AG10803 (cell line): ENCODE measurements around a stretch of chr10.

DNA sequence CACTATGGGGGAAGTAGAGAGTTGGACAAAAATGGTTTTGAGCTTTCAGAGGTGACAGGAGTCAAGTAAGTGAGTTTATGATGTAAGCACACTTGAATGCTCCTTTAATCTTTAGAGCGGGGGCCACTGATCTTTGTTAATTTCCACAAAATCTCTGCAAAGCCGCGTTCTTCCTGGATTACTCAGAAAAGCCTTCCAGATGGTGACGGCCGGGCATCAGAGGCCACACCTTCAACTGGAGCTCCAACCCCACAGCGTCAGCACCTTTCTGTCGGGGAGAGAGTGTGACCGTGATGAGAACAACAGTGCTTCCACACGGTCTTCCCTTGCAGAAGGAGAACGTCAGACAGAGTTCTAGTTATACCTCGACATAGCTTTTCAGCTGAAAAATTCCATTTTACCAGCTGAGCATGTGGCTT is 35.3 kb upstream of the KLF6 start:
- RRBS: no CpG with 5 or more reads among the region's 11 CpGs

DNA sequence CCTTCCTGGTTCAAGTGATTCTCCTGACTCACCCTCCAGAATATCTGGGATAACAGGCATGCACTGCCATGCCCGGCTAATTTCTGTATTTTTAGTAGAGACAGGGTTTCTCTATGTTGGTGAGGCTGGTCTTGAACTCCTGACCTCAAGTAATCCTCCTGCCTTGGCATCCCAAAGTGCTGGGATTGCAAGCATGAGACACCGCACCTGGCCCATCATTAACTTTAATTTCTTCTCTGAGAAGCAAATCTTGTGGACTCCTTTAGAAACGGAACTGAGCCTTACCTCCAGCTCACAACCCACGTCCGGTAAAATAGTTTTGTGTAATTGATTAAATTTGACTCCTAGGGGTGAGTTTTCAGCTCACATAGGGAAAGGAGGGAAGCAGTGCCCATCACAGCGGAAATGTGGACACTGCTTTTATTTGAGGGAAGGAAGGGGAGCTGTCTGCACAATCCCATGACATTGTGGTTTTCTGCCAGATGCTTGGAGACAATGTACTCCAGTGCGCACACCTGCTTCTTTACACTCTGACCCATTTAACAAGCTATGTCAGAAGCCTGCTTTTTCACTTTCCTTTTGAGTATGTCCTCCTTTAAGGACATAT is 89.9 kb upstream of the KLF6 start:
- RRBS: no CpG with 5 or more reads among the region's 7 CpGs

GRCh38 chr10:3879145-3879788 is 94.3 kb upstream of the KLF6 start:
- RRBS: 91% methylated on average over 5 of the region's 9 CpGs

- RRBS: no CpG with 5 or more reads among the region's 6 CpGs
Observed at GRCh38 chr10:3929717-3930104, 144.7 kb upstream of the KLF6 start.

DNA sequence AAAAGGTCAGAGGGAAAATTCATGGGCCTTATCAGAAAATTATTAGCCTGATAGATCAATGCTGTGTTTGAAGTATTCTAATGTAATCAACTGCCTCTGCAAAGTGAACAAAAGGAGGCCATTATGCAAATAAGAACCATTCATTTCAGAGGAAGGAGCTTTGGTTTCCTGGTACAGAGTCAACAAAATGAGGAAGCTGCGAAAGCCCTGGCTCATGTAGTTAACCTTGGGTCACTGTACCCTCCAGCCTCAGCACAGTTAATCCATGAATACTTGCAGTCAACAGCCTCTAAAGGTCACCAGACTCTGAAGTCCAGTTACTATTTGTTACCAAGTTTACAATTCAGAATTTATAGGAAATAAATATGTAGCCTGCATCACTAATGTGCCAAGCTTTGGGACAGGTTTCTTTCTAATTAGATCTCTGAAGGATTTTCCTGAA is 343.0 kb upstream of the KLF6 start:
- RRBS: no CpG with 5 or more reads among the region's 1 CpG

DNA sequence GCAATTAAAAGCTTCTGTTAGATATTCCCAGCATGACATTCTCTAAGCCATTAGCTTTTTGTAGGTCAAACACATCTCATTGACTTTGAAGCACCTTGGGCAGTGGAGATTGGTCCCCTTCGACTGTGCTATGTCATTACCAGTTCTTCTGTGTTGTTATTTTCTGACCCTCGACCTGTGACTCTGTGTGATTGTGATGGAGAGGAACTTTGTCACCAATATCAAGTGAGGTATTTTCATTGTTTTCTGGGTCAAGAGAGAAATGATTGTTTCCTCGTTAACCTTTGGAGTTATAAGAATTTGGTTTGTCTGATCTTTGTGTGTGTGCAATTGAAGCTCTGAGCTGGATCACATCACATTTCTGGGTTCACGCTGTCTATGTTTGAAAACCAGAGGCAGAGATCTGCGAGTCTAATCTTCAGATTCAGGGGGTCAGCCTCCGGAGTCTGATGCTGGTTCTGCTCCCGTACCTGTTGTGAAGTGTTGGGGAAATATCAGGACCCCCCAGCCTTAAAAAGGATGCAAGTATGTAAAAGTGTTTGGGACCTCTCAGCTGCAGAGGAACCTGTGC is 432.2 kb upstream of the KLF6 start:
- RRBS: no CpG with 5 or more reads among the region's 7 CpGs

DNA sequence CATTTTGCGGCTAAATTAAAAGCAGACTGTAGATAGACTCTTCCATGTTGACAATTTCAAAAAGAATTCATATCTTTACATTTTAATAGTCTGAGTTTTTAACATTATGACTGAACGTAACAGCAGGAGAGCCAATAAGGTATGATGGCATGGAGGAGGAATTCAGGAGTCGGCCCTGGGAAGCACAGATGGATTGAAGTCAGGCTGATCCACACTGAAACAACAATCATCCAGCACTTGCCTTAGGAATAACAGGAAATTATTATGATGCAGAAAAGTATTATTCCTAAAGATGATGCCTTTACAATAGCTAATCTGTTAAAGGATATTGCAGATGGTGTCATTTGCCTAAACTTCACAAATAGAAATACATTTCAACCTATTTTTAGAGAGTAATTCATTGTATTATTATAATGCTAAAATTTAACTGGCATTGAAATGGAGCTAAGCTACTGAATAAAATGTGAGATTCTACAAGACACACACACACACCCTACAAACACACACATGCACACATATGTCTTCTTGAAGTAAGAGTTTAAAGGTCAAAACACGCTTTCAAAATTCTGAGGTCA is 456.0 kb upstream of the KLF6 start:
- RRBS: no CpG with 5 or more reads among the region's 4 CpGs

DNA sequence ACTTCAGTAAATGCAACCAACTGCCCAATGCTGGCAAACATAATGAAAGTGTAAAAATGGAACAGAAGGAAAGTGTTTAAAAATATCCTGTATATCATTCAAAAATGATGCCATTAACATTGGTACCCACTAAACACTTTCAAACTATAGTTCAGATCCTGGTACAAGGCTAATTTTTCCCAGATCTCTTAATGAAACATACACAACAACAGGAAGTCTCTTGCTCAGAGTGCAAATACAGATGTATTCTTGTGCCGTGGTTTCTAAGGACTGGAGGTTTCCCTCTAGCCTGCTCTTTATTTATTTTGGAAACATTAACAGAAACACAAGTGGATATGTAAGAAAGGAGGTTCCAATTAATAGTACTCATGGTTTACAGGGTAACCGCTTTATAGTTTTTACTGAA is 176.1 kb upstream of the AKR1E2 start:
- RRBS: no CpG with 5 or more reads among the region's 2 CpGs

- RRBS: no CpG with 5 or more reads among the region's 9 CpGs
Observed at GRCh38 chr10:4671236-4671891, 154.6 kb upstream of the AKR1E2 start.

DNA sequence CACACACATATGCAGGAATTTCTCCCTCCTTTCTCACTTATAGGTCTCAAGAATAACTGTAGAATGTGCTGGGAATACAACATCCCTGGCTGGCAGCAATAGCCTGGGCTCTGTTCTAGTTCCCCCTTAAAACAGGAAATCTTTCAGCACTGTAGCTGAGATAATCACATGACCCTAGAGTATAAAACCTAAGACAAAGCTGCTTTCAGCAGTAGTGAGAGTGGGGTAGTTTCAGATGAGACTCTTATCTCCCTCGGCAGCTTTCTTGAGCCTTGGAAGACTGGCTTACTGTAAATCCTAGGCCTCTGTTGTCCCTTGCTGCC is 137.4 kb upstream of the AKR1E2 start:
- RRBS: no CpG with 5 or more reads among the region's 1 CpG

- RRBS: no CpG with 5 or more reads among the region's 1 CpG
Observed at GRCh38 chr10:4967884-4968494, 4.8 kb downstream of the AKR1C1 start.

DNA sequence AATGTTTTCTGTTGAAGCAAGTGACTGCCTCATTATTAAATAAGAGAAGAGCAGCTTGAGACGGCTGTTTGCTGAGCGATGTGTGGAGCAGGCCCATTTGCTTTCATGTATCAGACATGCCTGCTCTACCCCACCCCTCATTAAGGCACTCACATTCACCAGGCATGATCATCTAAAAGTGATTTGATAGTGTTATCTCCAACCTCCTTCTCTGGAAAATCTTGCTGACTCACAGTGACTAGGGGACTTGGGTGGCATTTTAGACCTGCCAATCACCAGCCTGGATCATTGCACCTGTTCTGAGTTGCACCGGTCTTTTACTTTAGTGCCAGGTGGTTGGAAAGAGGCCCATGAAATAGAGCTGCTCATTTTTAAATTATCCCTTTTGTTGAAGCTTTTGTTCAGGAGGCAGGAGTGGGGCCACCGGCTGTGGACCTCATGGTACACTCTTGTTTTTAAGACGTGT is 16.6 kb upstream of the AKR1C2 start:
- RRBS: no CpG with 5 or more reads among the region's 5 CpGs

- RRBS: no CpG with 5 or more reads among the region's 3 CpGs
Observed at GRCh38 chr10:5043676-5044307, 40.1 kb upstream of the AKR1C2 start.

GRCh38 chr10:5096094-5096527 is 1.9 kb downstream of the AKR1C3 start:
- RRBS: no CpG with 5 or more reads among the region's 3 CpGs

- RRBS: no CpG with 5 or more reads among the region's 8 CpGs
Observed at GRCh38 chr10:5195556-5196363, 877 bp upstream of the AKR1C4 start.

DNA sequence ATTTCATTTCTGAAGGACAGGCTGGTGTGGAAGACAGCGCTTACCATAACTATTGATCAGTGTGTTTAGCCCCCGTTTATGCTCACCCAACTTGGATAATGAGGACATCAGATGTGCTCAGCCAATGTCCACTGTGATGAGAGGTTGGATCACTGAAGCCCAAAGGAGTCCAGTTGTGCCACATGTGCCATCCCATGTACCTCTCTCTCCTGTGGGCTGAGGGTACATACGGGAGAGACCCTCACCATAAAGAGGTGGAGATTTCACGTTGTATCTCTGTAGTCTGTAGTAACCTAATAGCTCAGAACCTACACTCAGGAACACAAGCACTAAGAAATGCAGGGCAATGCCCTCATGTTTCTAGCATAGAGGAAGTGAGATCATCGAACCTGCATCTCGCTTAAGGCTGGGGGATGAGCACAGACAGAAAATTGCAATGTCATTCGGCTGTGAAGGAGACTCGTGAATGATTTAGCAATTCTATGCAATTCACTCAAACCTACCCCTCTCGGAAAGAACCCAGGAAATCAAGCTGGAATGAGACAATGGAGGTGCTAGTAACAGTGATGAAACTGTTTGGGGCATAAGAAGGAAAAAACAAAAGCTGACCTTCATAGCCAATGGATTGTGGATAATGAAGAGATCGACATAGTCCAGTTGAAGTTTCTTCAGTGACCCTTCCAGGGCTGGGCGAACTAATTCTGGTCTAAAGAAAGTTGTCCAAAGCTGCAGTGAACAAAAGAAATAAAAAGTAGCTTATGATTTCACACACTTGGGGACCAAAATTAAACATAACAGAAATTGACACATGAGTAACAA is 80.4 kb upstream of the UCN3 start:
- RRBS: no CpG with 5 or more reads among the region's 11 CpGs

DNA sequence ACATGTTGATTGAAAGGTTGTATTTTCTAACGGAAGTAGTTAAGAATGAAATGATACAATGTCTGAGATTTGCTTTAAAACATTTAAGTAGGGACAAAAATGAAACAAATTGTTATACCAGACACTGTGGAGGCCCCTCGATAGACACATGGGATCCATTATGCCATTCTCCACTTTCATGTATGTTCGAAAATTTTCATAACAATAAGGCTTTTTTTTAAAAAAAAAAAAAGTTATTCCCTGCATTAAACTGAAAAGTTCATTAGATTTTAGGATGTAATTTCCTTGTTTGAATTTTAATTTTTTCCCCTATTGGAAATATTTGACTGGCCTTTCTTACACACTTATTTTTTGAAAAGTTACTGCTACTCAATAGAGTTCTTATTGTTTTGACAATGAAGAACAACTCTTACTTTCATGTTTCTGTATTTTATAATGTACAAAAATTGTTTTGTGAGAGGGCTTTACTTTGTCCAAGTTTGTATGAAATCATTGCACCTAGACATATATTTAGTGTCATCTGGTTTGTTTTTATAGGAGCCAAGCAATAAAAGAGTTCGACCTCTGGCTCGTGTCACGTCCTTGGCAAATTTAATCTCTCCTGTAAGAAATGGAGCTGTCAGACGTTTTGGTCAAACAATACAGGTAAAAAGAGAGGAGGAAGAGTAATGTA is 39.1 kb downstream of the NET1 start:
- RRBS: no CpG with 5 or more reads among the region's 7 CpGs

DNA sequence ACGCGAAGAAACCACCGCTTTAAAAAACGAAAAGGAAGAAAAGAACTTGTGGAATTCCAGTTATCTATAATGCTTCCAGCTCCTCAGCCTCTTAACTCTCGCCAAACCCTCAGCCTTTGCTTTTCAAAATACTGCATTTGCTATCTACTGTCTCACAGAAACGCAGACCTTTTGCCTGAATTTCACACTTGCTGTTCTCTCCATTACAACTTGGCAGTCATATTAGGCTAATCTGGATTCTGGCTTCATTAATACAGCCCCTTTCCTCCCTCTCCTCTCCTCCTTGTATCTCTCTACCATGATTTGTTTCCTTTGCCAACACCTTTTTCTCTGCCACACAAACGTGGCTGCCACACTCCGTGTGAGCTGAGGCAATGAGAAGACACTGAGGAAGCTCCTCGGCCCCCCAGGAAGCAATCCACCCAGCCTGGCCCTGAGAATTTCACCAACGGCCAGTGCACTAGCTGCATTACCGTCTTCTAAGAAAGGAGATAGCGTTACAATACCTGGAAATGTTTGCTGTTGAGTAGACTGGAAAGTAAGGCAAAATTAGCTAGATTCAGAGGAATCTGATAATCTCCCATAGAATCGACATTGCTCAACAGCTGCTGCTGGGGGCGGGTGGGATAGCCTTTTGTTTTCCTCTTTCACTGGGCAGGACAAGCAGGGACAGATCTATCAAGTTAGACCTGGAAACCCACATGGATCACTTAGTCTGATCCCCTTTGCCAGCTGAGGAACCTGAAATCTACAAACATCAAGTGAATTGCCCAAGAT is 37.1 kb downstream of the CALML5 start:
- RRBS: no CpG with 5 or more reads among the region's 14 CpGs

DNA sequence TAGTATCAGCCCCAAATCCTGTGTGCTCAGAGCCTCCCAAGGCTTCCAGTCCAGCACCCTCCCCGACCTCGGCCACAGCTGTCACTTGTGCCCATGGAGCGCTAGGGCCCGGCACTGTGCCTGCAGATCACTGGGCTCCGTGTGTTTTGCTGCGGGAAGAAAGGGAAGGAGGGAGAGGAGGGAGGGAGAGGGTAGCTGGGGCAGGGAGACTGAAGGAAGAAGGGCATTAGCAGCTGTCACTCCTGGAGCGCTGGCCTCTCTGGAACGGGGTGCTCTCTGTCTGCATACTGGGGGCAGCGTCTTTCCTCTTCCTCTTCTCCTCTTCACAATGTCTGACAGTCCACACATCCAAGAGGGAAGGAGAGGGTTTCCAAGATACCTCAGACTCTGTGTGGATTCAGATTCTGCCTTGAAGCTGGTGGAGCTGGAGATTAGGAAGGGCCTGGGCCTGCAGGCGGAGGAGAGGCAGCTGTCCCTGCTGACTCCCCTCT is 13.1 kb downstream of the CALML5 start:
- RRBS: no CpG with 5 or more reads among the region's 10 CpGs